Prostate gland (tissue), 2 donors: ENCODE data around the gene UNC93A.

DNA sequence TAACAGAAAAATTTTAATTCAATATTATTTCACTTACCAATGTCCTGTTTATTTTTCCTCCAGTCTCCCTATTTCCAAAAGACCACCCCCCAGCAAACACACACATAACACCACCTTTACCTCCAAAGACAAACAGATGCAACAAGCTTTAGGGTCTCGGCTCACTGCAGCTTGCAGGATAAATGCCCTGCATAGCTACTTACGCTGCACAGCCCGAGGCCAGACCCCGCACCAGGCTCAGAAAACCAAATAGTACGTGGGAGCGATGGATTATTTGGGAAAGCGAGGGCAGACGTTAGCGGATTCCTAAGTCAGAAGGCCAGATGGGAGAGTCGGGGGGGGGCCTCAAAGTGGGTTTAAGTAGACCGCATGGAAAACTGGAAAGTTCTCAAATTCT, 480 bp downstream of the SFT2D1 start:
- PRO-cap, result no peak
- RAMPAGE, long total RNA, 2 experiments, result no peak in any of the 2 experiments

- PRO-cap, result no peak
- RAMPAGE, long total RNA, 2 experiments, result no peak in any of the 2 experiments
Observed at GRCh38 chr6:166410339-166411062, 27.8 kb upstream of the MPC1 start.

- PRO-cap, result no peak
- RAMPAGE, long total RNA, 2 experiments, result no peak in any of the 2 experiments
Observed at GRCh38 chr6:166411687-166412214, 29.0 kb upstream of the MPC1 start.

DNA sequence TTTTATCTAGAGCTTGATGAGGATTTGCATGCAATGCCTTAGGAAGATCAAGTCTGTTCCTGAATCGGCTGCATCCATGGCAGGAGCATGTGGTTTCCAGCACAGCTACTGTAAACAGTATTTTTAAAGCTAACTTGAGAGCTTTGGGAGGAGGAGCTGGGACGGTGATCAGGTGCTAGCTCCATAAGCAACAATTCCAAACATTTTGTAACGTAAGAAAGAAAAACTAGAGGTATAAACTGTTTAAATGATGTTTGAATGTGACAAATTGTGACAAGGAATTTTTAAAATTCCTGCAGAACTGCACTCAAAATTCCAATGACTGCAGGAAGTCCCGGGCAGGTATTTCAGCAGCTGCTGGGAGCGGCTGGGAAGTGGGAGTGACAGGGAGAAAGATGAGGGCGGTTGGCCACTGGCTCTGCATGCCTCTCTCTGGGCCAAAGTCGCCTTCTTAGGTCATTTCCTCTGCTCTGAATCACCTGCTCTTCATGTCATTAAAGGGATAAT, 44.1 kb downstream of the RAMACL start:
- PRO-cap, result no peak
- RAMPAGE, long total RNA, 2 experiments, result no peak in any of the 2 experiments

DNA sequence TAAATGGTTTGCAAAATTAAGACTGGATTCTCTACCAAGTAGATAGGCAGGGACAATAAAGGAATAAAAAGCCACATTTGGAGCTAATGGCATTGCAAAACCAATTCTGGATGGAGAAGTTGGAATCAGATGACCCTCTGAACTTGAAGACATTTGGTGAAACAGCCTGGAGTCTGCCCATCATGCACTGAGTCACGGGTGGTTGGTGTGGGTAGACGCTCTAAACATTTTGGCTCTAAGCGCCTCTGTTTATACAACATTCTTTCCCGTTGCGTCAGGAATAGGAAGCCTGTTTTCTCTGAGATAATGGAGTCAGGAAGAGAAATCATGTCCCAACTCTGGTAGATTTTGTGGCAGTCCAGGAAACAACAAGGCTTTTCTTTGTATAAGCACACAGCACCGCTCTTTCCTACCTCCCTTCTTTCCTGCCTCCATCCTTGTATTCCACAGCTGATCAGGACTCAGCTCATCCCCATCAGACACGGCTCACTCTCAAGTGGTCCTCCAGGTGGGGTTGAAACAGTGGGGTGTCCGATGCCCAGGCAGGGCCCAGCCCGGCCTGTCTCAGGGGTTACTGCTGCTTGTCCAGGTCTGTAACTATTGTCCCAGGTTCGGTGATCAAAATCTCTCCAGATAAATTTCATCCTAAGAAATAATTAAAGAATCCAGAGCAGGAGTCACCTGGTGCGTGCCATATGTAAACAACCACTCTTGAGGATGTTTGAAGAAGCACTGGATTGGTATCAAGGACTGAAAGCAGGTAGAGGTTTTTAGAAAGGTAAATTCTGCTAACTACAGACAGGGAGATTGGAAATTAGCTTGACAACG, 12.1 kb upstream of the RAMACL start:
- PRO-cap, result no peak
- RAMPAGE, long total RNA, 2 experiments, result no peak in any of the 2 experiments

- PRO-cap, result no peak
- RAMPAGE, long total RNA, 2 experiments, result no peak in any of the 2 experiments
Observed at GRCh38 chr6:166626203-166626741, 779 bp downstream of the RPS6KA2 start.

GRCh38 chr6:166655406-166655800, 28.4 kb upstream of the RPS6KA2 start:
- PRO-cap, result no peak
- RAMPAGE, long total RNA, 2 experiments, result no peak in any of the 2 experiments

DNA sequence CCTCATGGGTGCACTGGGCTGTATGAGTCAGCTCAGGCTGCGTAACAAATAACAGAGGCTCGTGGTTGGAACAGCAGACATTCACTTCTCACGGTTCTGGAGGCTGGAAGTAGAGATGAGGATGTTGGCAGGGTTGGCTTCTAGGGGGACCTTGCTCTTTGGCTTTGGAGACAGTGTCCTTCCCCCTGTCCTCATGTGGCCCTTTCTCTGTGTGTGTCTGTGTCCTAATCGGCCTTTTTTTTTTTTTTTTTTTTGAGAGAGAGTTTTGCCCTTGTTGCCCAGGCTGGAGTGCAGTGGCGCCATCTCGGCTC, 117.8 kb upstream of the RPS6KA2 start:
- PRO-cap, result no peak
- RAMPAGE, long total RNA, 2 experiments, result no peak in any of the 2 experiments

DNA sequence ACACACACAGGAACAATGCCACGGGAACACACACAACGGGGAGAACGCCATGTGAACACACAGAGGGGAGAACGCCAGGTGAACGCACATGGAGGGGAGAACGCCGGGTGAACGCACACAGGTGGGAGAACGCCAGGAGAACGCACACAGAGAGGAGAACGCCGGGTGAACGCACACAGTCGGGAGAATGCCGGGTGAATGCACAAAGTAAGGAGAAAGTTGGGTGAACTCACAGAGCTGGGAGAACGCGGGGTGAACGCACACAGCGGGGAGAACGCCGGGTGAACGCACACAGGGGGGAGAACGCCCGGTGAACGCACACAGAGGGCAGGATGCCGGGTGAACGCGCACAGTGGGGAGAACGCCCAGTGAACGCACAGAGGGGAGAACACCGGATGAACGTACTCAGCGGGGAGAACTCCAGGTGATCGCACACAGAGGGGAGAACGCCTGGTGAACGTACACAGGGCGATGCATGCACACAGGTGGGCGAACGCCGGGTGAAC, 57.6 kb downstream of the RNASET2 start:
- PRO-cap, result no peak
- RAMPAGE, long total RNA, 2 experiments, result no peak in any of the 2 experiments

DNA sequence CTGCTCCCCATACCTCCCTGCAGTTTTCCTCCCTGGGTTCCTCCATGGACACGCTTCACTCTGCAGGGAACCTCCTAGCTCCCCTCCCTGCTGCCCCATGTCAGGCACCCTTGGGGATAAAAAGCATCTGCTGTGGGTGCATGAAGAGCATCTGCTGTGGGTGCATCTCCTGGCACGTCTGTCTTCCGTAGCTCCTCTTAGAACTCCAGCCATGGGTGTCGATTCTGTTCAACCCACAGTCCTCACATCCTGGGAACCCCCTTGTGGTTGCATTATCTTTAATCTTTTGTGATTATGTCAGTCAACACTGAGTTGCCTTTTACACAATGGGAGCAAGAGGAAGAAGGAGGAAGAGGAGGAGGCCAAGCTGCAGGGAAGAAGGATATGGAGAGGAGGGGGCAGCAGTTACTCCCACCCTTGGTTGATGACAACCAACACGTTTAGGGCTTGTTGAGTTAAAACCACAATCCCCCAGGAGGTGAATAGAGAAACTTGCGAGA, 24.1 kb upstream of the CCR6 start:
- PRO-cap, result no peak
- RAMPAGE, long total RNA, 2 experiments, result no peak in any of the 2 experiments

DNA sequence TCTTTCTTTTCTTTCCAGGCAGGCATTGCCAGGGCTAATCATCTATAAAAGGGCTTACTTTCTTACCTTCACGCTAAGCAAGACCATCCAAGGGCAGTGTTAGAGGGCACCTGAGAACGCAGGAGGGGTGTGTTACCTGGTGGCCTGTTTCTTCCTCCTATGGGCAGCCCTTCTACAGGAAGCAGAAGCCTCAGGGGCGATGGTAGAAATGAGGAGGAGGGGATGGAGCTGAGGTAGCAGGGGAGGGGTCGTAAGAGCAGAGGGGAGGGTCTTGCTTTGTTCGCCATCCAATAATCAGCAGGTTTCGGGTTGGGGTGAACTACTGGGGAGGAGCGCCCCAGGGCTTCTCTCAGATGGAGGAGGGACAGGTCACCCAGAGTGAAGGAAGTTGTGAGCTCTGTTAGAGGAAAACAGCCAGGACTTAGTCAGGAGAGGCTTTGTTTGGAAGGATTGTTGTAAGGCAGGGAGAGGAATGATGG, 1.5 kb upstream of the CCR6 start:
- PRO-cap, result no peak
- RAMPAGE, long total RNA, 2 experiments, result no peak in any of the 2 experiments

GRCh38 chr6:167125449-167125952, 2.6 kb downstream of the CCR6 start:
- PRO-cap, result no peak
- RAMPAGE, long total RNA, 2 experiments, result no peak in any of the 2 experiments

DNA sequence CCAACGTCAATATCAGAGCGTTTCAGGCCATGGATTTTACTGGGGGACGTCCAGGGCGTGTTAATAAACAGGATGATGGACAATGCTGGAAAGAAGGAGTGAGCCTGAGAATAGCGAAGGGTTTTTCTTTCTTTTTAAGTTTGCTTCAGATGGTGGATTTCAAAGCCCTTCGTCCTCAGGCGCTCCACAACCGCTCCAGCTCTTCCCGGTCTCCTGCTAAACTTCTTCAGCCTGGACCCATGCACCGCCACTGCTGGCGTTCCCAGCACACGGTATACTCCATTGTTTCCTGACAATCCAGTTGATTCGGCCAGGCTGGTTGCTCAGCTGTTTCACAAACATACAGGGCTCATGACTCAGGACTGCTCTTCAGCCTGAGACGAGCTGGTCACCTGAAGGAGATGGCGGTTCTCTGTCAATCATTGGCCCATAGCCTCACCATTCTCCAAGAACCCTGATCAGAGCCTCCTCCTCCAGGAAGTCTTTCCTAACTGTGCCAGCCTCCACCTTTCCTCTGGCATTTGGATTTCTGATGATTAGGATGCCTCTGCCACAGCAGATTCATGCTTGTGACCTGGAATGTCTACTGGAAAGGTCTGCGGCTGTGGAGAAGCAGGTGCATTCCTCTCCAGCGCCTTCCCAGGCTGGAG, 12.0 kb downstream of the CCR6 start:
- PRO-cap, result no peak
- RAMPAGE, long total RNA, 2 experiments, result no peak in any of the 2 experiments

GRCh38 chr6:167290936-167291629, at the start of gene UNC93A:
Gene UNC93A, plus strand, starts transcription at chr6:167291315.
- PRO-cap, result no peak
- RAMPAGE, long total RNA, 2 experiments, result no peak in any of the 2 experiments

DNA sequence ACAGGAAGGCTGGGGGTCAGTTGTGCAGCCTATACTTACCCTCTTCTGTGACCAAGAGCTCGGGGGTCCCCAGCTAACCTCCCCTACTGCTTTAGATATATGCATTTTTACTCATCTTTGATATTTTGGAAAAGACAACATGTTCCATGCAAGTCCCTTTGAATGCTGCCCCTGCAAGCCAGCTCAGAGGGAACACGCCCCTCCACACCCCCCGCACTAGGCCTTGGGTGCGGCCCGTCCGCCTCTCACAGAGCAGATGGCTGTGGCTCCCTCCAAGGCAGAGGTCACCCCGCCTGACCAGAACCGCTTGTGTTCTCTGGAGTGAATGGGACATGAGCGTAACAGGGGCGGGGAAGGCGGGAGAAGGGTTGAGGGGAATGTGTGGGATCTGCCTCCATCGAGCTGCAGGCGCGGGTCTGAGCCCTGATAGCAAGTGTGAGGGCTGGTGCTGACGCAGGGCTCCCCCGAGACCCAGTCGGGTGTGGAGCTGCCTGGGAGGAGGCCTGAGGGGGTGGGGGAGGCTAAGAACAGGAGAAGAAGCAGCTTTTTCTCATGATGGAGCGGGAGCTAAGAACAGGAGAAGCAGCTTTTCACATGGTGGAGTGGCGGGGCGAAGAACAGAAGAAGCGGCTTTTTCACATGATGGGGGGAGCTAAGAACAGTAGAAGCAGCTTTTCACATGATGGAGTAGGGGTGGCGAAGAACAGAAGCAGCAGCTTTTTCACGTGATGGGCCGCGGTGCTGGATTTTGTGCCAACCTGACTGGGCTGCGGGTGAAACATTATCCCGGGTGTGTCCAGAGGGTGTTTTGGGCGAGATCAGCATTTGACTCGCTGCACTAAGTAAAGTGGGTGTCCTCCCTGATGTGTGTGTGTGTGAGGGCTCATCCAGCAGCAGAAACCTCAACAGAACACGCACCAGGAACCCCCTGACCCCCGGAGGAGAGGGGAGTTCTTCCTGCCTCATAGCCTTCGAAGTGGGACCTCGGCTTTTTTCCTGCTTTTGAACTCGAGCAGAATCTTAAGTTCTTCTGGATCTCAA, 169.2 kb downstream of the TTLL2 start:
- PRO-cap, result no peak
- RAMPAGE, long total RNA, 2 experiments, result no peak in any of the 2 experiments

- PRO-cap, result no peak
- RAMPAGE, long total RNA, 2 experiments, result no peak in any of the 2 experiments
Observed at GRCh38 chr6:167544060-167544530, 219.2 kb downstream of the TTLL2 start.

GRCh38 chr6:167648405-167649355, 178.0 kb upstream of the AFDN start:
- PRO-cap, result no peak
- RAMPAGE, long total RNA, 2 experiments, result no peak in any of the 2 experiments

DNA sequence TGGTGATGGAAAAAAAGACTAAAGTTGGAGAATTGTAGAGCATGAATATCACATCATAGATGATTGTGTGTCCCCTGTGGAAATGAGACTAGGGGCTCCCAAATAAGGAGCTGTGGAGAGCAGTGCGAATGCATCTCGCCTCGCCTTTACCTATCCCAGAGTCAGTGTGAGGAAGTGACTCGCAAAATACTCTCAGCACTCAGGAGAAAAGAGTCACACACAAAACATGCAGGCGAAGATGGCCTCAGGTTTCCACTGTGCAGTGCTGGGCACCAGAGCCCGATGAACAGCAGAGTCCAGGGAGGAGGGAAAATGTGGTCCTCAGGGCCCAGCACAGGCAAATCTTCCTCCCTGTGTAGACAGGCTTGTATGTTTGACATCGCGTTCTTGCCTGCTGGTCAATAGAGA, 126.5 kb upstream of the AFDN start:
- PRO-cap, result no peak
- RAMPAGE, long total RNA, 2 experiments, result no peak in any of the 2 experiments

- PRO-cap, result no peak
- RAMPAGE, long total RNA, 2 experiments, result no peak in any of the 2 experiments
Observed at GRCh38 chr6:167711530-167712114, 115.1 kb upstream of the AFDN start.

GRCh38 chr6:167746892-167747403, 79.8 kb upstream of the AFDN start:
- PRO-cap, result unidirectional peak, minus-strand start at chr6:167747033
- RAMPAGE, long total RNA, 2 experiments, result no peak in any of the 2 experiments